GM06990 (cell line): ENCODE measurements around the genes IGDCC4, TIPIN and MAP2K1.

DNA sequence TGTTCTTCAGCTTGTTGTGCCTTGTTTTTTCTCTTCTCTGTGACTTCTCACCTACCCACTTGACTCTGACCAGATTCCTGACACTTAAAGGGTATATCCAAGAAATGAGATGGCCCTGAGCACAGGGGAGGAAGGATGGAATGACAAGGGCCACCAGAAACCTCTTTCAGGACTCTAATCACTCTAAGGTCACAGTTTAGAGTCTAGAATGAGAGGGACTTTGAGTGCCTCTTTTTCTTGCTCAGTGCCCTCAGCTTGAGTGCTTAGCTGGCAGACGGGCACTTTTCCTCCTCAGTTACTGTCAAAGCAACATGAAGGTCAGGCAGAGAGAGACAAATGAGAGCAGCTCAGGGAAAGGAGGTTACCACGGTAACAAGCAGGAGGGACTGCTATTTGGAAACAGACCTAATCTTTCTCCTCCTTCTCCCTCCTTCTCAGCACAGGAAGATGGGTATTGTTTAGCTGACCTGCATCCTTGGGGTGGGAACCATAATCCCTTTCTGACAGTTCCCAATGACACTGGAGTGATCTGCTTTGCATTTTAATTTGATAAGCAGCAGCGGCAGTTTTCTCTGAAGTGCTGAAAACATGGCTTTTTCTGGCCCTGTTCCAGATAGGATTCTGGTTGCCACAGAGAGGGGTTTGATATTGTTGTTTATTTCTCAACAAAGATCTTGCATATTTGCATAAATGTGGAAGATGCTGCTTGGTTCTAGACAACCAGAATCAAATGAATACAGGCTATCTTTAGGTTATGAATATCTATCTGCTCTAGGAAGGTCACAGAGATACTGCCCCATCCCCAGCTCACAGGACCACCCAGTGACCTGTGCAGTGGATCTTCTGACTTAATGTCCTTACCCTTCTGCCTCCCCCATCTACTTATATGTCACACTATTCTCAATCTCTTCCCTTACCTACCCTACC, 136.9 kb downstream of the ZNF609 start:
- RRBS: no CpG with 5 or more reads among the region's 3 CpGs

DNA sequence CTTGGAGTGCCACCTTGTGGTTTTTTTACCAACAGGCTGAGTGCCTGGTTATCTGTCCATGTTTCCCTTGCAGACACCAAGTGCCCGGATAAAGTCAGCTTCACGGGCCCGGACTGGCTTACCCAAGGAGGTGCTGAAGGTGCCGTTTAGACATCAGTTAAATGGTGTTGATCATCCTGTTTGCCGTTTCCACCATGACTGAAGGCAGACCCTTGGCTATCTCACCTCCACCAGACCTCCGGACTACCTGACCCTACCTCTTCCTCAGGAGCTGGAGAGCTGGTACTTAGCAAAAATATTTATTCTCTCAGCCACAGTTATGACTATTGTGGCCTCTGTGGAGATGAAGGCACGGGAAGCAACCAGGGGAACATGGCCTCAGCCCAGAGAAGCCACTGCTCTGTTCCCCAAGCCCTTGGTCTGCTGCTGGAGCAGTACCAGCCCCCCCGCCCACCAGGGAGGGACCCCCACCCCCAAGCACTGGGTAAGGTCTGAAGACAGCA, 93.7 kb downstream of the RBPMS2 start:
- RRBS: no CpG with 5 or more reads among the region's 8 CpGs

- RRBS: no CpG with 5 or more reads among the region's 6 CpGs
These were observed 90.0 kb downstream of the RBPMS2 start for GRCh38 chr15:64685052-64686133.

GRCh38 chr15:64844415-64845786, 3.2 kb downstream of the PLEKHO2 start:
- RRBS: no CpG with 5 or more reads among the region's 13 CpGs

DNA sequence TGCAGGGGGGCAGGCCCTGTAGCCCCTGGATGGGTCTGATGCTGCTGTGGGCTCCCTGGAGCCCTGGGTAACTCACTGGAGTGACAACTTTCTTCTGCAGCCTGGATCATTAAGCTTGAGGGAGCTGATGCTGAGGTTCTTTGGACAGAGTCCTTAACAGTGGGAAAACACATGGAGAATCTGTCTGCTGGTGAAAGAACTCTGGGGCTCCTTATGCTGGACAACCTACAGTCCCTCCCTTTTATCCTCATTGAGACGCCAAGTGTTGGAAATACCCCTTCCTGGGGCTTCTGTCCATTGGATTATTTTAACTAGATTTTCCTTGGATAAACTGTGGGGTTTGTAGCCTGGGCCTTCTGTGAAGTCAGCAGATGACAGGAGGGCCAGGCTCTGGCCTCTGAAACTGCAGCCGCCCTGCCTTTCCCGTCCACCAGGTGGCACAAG, 8.9 kb downstream of the SLC51B start:
- RRBS: no CpG with 5 or more reads among the region's 3 CpGs

DNA sequence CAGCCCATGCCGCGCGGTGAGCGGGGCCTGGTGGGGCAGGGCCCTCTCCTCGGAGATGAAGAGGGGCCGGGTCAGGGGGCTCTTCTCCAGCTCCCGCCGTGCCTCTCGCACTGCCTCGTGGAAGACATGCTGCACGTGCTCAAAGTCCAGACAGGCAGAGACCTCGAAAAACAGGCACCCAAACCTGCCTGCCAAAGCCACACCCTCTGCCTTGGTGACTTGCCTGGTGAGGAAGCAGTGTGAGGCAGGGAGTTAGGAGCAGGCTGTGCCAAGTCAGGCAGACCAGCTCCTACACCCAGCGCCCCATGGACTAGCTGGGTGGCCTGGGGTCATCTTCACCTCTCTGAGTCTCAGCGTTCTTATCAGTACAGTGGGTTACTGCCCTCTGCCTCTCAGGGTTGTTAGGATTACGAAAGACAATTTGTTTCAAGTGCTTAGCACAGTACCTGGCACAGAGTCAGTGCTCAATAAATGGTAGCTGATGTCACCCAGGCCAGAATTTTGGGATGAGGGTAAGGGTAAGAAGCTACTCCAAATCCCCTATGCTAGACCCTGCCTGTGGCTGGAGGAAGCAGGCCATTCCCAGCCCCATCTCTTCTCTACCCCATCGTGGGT, 10.0 kb downstream of the SLC51B start:
- RRBS: no CpG with 5 or more reads among the region's 16 CpGs

DNA sequence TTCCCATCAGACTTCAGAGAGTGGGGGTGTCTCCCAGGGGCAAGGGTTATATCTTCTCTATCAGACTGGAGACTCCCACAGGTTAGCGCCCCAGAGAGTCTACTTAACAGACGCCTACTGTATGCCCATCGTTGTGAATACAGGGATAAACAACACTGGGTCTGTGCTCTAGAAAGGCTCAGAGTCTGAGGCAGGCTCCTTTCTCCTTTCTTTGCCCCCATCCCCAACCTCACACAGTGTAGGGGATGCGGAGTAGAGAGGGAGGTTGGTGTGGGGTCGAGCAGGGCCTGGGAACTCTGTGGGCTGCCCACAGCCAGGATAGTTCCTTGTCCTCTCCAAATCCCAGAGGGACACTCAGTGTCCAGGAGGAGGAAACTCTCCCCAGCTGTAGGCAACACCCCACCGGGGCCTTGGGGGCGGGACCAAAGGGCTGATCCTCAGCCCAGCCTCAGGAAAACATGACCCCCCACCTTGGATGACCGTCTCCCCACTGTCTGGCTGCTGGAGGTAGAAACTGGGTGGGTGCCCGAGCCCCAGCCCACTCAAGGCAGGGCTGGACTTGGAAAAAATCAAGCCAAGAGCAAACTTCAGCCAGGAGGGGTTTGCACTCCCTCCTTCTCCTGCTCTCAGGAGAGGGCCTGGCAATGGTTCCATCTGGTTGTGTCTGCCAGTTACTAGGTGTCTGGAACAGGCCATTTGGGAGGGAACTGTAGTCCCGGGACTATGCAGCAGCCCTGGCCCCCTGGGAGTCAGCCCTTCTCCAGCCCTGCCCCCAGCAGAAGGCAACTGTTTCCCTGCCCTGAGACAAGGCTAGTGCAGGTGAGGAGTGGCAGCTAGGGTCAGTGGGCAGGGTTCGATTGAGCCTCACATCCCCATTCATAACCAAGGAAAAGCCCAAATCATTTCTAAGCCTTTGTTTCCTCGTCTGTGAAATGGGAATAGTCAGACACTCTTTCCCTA, 3.6 kb upstream of the RASL12 start:
- RRBS: no CpG with 5 or more reads among the region's 12 CpGs

DNA sequence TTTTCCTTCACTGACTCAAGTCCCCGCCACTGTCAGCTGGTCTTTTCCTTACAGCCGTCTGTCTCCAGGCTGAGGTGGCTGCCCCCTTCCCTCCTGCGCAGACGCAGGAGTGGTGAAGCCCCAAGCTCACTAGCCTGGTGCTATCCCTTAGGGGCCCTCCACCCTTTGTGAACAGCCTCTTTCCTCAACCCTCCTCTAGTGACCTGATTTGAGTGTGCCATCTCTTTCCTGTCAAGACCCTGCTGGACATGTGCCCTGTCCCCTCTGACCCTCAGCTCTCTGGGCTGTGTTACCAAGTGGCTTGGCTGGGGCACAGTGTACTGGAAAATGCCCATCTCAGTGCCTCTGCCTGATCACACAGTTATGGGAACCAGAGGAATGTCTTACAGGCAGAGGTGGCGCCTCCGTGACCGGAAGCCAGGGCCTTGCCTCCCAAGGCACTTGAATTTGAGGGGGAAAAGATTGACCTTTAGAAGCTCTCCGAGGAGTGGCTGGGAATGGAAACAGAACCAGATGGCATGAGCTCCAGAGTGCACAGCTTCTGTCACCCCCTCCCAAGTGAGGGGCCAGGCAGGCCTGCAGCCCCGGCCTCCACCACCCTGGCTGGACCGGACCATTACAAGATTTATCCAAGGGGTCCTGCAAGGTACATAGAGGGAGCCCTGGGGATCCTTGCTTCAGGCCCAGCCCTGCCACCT, 8.8 kb downstream of the KBTBD13 start:
- RRBS: no CpG with 5 or more reads among the region's 10 CpGs

DNA sequence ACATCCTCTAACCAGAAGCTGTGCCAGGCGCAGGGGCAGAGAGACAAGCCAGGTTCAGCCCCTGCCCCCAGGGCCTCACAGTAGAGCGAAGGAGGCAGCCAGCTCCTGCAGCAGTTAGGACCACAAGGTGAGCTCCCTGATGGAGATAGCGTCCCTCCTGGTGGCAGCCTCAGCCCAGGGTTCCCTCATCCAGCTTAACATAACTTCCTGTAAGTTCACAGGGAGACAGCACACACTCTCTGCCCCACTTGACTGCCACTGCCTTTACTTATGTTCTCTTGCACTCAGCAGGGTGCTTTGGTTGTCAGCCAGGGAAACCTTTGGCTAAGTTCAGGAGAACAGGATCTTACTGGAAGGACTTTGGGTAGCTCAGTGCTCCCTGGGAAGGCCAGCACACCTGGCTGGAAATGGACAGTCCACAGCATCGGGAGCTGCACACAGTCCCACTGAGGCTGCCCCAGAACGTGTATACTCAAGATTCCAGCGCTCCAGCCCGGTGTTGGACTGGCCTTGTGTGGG, 10.9 kb downstream of the KBTBD13 start:
- RRBS: no CpG with 5 or more reads among the region's 7 CpGs

DNA sequence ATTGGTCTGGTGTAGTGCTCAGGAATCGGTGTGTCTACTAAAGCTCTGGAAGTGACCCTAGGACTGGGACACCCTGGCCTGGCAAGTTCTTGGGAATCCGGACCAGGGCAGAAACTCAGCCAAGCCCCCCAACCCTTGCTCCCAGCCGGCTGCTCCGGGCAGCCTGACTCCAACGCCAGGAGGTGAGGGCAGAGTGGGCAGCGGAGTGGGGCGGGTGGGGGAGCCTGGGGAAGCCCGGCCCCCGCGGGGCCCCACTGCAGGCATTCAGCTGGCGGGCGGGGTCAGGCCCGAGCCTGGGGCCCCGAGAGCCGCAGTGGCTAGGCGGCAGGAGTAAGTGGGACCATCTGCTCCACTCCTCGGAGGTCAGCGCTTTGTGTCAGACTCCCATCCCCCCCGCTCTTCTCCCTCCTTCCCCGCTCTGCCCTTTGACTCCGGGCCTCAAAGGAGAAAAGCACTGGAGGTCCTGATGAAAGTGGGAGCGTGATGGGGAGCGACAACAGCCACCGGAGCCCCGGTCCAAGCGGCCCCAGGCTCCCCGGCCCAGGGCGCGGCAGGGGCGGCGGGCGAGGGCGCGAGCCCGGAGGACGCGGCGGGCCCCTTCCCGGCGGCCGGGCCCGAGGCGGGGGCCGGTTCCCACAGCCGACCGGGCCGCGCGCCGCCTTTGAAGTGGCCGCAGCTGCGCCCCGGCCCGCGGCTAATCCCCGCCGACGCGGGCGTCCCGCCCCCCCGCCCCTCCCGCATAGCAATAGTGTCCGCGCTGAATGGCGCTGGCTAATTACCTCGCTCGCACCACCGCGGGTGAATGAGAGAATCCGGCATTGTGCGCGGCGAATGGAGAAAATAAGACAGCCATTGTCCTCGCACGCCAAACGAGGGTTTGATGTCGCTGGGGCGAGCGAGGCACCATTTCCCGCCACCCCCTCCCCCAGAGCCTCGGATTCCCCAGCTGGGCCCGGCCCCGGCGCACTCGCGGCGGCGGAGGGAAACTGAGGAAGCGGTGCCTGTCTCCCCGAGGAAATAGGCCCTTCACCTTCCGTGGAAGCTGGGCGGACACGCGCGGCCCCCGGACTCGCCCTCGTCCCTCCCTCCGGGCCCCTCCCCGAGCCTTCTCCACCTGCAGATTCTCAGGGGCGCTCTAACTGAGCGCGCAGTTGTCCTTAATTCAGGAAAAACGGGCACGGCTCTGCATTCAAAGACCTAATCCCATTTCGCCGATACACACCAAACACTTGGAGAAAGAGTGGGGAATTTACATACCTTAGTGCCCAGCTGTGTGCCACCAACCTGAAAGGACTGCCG, 22.4 kb downstream of the IGDCC3 start:
- RRBS: 32% methylated on average over 40 of the region's 109 CpGs

DNA sequence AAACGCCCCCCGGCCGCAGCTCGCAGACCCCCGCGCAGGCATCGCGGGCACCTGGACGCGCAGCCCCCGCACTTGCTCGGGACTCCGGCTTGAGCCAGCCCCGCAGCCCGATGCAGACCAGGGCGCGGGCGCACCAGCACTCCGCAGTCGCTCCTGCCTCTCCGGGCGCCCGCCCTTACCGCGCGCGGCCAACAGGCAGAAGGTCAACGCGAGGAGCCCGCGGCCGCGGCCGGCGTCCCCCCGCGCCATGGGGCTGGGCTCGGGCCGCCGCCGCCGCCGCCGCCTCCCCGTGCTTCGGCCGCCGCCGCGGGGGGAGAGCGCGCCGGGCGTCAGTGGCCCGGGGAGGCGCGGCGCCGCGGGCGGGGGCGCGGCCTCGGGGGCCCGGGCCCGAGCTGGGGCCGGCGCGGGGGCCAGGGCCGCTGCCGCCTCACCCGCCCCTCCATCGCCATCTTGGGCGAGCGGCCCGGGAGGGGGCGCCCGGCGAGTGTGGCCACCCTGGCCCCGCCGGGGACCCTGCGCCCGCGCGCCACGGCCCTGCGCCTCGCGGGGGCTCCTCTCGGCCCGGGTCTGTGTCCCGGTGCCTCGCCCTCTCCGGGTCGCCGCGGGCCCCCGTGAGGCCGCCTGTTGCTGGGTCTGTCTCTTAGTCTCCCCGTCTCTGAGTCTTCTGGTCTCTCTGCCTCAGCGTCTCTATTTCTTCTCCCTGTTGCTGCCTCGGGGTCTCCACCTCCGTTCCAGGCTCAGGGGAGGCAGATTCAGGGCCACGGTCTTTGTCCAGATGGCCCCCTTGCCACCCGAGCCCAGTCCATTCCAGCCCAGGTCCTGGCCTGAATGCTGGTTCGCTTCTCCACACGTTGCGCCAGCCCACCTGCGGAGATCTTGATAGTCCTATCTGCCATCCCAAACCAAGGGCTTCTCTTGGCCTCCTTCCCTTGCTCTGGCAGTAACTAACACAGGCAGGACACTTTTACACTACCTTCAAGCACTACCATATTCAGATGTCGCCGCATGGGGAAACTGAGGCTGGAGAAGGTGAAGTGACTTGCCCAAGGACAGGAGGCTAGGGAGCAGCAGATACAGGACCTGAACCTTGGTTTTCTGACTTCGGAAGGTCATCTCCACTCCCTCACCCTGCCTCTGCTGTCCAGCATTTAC, at the start of gene IGDCC4:
Gene IGDCC4 (minus strand): TSS at position 334 of the 1,152 bp plus-strand sequence.
- RRBS: 6% methylated on average over 75 of the region's 112 CpGs

GRCh38 chr15:65625420-65626117, 3.8 kb downstream of the SLC24A1 start:
- RRBS: no CpG with 5 or more reads among the region's 14 CpGs

GRCh38 chr15:65828522-65829130, 36.5 kb upstream of the DENND4A start:
- RRBS: no CpG with 5 or more reads among the region's 2 CpGs

GRCh38 chr15:65837662-65837996, 31.7 kb upstream of the RAB11A start:
- RRBS: no CpG with 5 or more reads among the region's 1 CpG

- RRBS: no CpG with 5 or more reads among the region's 2 CpGs
These were observed 1.6 kb downstream of the RAB11A start for GRCh38 chr15:65870875-65871366.

DNA sequence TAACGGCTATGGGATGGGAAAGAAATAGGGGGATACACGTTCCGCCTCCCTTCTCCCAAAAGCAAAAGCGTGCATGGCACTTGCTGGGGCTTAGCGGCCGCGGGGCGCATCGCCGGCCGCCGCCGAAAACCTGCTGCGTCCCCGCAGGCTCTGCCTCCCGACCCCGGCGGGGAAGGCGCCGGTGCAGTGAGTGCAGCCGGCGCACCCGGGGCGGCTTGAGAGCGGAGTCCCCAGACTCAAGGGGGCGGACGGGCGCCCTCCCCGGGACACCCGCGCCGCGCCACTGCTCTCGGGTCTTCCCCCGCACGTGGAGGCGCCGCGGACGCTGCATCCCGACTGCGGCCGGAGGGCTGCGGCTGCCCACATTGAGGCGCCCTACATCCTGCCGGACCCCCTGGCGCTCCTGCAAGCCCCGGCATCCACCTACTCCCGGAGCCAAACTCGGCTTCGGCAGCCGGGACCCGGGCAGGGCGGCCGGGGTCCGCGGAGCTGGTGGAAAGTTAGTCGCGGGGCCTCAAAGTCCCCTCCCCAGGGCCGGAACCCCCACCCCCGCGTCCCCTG, 480 bp downstream of the MEGF11 start:
- RRBS: 3% methylated on average over 37 of the region's 62 CpGs

- RRBS: no CpG with 5 or more reads among the region's 45 CpGs
These were observed at the start of gene TIPIN for GRCh38 chr15:66356519-66357365. TIPIN (minus strand) TSS chr15:66356685.

GRCh38 chr15:66386494-66387710, at the start of gene MAP2K1:
MAP2K1 (plus strand) TSS chr15:66386912.
- RRBS: 3% methylated on average over 59 of the region's 121 CpGs

DNA sequence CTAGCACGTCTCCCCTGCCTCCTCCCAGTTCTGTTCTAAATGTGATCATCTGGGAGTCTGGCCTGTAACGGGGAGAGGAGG, 839 bp downstream of the MAP2K1 start:
- RRBS: no CpG with 5 or more reads among the region's 2 CpGs

- RRBS: no CpG with 5 or more reads among the region's 7 CpGs
These were observed 50.0 kb downstream of the MAP2K1 start for GRCh38 chr15:66436602-66437165.